WTC11 (cell line): ENCODE measurements around the gene CNOT2.

DNA sequence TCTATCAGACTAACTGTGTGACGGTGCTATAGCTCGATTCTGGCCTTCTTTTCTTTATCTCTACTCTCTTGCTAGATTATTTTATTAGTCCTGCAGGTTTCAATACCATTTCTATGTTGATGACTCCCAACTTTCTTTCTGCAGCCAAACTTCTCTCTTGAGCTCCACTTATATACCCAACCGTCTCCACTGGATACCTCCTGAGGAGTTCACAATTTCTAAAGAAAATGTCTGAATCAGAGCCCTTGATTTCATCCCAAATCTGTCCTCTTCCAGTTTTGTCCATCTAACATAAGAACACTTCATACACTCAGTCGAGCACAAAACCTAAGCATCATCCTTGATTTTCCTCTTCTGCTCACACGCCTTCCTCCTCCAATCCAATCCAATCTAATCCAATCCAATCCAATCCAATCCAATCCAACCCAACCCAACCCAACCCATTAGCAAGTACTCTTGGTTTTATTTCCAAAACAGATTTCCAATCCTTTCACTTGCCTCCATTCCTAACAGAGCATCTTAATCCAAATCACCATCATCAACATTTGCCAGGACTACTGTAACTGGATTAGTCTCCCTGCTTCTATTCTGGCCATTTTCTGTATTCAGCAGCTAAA is 14.6 kb downstream of the CPM start:
- PRO-cap = no peak

DNA sequence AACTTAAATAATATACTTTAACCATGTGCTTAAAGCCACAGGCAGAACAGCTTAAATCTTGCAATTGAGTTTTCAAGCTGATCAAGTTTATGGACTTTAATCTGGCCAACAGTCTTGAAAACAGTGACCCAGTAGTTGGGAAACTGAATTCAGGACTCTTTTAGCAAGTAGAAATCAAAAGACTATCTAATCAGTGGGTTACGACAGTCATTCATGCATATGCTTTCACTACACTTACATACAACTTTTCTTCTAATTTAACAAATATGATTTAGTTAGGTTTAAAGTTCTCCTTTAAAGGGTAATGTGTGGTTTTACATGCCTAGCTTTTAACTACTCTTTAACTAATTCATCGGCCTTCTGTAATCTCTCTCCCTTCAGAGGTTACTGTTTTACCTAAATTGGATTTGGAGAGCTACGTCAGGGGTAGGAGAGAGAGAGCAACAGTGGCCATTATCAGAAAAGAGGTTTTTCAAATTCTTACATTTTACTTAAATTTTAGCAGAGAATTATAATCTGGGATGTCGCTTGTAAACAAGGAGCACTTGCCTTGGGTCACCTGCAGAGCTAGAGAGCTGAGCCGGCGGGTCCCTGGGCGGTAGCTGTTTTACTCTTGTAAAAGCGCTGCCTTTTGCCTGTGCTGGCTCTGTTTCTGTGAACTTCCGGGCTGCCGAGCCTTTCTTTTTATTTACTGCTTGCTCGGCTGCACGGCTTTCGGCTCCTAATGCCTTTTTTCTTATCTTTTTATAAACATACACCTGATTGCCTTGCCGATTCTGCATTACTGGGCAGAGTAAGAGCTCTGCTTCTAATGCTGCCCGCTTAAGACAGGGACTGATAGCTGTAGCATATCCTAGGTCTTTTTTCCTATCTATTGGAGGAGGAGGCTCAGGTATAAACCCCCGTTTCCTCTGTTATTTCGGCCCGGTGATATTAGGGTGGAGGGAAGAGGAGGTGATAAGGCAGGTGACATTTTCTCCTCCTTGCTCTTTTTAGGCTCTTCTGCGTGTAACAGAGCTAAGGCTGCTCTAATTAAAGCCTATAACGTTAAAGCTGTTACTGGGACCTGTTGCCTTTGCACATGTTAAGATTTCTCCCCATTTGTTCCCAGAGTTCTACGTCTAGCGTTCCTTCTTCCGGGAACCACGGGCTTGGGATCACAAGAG is 17.3 kb upstream of the LYZ start:
- PRO-cap = bidirectional peak, plus-strand start at position 678 of the sequence, minus-strand start at position 656 of the sequence

DNA sequence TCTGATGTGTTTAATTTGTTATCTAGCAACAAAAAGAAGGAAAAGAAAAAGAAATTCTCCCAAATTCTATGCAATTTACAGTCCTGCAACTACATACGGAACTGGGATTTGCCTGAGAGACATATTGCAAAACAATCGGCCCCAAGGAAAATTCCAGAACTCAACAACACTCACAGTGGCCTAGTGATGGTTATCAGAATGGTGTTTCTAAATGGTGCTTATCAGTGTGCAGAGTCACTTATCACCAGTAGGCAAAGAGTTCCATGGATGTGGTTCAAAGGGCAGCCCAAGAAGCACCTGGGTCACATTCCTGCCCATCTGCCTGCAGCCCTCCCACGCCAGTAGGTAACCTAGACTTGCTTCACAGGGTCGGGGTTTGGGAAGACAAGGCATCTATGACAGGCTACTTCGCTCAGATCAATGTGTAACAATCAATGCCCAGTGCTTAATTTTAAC is 53.9 kb upstream of the FRS2 start:
- PRO-cap = no peak

DNA sequence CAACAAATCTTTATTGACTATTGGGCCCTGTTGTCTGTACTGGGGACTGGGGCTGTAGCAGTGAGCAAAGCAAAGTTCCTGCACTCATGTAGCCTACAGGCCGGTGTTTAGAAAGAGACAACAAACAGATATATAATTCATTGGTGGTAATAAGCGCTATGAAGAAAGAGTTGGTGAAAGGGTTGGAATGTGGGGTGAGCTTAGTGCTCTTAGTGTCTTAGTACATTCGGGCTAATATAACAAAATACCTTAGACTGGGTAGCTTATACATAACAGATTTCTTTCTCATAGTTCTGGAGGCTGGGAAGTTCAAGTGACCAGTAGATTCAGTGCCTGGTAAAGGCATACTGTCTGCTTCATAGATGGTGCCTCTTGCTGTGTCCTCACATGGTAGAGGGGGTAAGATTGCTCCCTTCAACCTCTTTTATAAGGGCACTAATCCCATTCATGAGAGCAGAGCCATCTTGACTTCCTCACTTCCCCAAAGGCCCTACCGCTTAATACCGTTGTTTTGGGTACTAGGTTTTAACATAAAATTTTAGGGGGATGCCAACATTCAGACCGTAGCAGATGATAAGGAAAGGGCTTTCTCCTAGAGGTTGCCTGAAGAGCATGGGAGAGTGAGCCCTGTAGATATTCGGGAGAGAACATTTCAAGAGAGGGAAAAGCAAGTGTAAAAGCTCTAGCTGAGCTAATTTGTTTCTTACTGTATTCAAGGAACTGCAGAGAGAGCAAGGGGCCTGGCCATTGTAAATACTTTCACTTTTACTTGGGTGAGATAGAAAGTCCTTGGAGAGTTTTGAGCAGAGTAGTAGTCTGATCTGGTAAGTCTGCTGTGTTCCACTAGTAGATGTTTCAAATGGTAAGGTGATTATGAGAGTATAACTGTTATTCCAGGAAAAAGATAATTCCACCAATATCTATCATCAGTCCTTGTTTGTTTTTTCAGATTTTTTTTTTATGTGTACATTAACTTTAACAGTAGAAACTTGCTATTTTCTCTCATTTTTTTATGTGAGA is 27.2 kb downstream of the FRS2 start:
- PRO-cap = no peak

DNA sequence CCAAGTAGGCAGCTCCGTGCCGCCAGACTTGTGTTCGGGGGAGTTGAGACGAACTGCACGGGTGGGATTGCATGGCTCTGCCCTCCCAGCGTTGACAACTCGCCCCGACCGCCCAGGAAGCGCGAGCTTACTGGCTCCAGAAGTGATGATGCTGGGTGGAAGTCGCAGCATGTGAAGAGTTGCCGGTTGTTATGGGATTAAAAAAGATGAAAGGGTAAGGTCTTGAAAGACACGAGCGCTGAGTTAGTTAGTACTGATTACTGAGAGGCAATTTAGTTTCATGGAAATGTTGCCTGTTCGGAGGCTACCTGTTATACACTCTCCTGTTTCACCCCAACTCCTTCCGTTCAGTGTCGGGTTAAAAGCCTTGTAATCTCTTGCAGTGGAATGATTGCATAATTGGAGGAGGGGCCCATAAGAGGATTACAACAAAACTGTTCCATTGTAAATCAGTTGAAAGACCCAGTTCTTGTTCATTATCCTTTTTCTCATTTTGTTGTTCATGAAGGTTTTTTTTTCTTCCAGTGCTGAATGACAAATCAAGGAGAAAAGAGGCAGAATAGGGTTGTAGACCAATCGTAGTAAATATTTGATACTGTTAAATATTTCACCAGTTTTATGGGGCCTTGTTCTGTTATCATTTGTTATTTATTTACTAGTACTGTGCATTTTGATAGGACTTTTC is 1.1 kb downstream of the RAB3IP start:
- PRO-cap = bidirectional peak, plus-strand start at position 31 of the sequence, minus-strand start at position 57 of the sequence; unidirectional peak, minus-strand start at position 342 of the sequence

- PRO-cap = no peak
Observed at GRCh38 chr12:70241479-70242144, 1.6 kb upstream of the CNOT2 start.

- PRO-cap = bidirectional peak, plus-strand start at chr12:70243224, minus-strand start at chr12:70243104; bidirectional peak, plus-strand start at chr12:70243434, minus-strand start at chr12:70243337
Observed at GRCh38 chr12:70243144-70243526, at the start of gene CNOT2. CNOT2 (plus strand) TSS chr12:70243433.

DNA sequence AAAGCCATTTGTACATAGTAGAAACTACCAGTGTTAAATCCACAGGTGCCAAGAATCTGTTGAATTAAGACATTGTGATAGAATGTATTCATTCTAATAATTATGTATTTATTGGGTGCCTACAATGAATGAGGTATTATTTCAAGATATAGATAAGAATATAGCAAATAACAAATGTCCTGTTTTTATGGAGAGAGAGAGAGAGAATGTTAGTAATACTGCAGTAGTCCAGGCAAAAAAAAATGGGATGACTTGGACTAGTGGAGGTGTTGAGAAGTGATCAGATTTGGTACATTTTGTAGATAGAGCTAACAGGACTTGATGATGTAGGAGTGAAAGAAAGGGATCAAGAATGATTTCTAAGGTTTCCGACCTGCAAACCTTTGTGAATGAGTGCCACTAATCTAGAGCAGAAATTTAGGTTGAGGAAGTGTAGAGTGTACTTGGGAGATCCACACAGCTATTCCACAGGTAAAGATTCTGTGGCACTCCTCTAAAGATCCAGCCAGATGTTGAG is 41.9 kb upstream of the KCNMB4 start:
- PRO-cap = no peak

DNA sequence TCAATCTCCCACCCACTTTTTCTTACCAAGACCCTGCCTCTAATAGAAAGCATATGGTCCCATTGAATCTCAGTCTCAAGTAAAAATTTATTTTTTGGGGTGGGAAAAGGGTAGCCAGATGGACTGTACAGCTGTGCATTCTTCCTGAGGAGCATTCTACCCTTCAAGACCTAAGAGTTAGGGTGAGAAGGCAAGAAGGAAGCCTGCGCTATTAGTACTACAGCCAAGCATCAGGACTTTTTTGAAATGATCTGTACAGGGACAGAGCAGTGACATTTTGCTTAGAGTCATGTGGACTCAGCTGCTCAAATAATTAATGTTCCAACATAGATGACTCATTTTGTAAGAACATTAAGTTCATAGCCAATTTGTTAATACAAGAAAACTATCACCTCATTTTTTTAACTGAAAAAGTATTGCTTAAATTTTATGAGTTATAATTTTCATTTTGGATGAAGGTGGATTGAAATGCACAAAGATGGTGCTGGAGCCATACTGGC is 92.5 kb downstream of the KCNMB4 start:
- PRO-cap = no peak

- PRO-cap = no peak
Observed at GRCh38 chr12:70589959-70590403, 47.2 kb downstream of the PTPRB start.

DNA sequence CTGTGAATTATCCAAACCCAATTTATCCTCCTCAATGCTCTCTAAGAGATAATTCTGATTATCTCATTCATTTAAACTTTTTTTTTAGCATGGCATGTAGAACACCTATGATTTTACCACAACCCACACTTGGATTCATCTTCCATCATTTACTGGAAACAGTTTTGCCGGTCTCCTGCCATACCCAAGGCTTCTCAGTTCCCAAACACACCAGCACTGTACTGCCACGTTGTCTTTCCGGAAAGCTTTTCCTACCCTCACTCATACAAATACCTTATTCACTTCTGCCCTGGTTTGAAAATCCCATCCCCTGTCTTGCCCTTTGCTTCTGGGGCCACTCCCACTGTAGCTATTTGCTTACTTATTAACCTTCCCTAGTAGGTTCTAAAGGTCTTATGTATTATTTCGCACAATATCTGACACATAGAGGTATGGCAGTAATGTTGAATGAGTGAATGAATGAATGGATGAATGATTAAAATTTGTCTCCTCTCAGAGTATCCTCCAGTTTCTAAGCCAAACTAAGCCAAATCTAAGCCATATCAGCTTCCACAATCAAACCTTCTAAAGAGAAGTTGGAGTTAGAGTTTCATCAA is 18.7 kb downstream of the TSPAN8 start:
- PRO-cap = no peak

GRCh38 chr12:71141604-71141888 is 16.3 kb downstream of the TSPAN8 start:
- PRO-cap = no peak

- PRO-cap = no peak
Observed at GRCh38 chr12:71160488-71161018, 2.8 kb upstream of the TSPAN8 start.

DNA sequence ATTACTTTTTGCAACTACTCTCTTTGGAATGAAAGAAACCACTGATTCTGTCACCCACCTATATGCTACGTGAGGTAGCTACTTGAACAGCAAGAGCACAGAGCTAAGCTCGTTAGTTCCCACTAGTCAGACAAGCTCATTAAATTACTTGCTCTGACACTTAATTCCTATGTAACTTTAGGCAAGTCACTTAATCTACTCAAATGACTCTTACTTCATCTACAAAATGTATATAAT is 17.0 kb downstream of the ZFC3H1 start:
- PRO-cap = no peak

GRCh38 chr12:71651981-71653239 is 11.2 kb downstream of the ZFC3H1 start:
- PRO-cap = no peak

DNA sequence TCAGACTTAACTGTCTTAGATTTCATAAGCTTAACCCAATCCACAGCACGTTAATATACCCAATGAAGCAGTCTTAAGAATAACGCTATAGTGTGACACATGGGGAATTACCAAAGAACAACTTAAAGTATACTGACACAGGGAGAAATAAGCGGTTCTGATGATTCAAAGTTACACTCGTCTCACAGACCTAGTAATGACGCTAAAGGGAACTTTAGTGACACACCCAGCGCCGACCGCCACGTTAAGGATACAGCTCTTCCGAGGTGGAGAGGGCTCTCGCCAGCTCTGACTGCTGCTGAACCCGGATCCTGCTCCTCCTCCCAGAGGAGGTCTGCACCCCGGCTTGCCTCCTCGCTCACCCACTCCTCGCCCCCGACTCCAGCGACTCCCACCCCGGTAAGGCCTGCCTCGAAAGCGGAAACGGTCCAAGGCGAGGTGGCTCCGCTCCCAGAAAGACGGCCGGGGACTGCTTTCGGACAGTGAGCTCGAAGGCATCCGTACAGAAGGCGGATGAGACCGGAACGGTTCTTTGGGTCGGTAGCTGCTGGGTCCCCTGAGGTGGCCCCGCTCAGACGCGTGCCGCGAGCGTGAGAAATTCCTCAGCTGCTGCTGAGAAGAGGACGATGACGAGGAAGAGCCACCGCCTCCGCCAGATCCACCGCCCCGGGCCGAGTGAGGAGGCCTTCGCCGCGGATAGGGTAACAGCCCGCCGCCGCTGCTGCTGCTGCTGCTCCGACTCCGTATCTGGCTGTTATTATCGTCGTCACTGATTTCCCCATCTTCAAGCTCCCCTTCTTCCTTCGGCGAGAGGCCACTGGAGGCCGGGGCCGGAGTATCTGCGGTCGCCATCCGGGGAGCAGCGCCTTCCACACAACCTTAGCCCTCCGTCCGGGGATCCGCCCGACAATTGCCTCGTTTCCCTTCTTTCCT is 623 bp downstream of the ZFC3H1 start:
- PRO-cap = bidirectional peak, plus-strand start at position 598 of the sequence, minus-strand start at position 336 of the sequence; bidirectional peak, plus-strand start at position 817 of the sequence, minus-strand start at position 677 of the sequence

GRCh38 chr12:71685222-71685815 is 563 bp upstream of the TMEM19 start:
- PRO-cap = no peak

DNA sequence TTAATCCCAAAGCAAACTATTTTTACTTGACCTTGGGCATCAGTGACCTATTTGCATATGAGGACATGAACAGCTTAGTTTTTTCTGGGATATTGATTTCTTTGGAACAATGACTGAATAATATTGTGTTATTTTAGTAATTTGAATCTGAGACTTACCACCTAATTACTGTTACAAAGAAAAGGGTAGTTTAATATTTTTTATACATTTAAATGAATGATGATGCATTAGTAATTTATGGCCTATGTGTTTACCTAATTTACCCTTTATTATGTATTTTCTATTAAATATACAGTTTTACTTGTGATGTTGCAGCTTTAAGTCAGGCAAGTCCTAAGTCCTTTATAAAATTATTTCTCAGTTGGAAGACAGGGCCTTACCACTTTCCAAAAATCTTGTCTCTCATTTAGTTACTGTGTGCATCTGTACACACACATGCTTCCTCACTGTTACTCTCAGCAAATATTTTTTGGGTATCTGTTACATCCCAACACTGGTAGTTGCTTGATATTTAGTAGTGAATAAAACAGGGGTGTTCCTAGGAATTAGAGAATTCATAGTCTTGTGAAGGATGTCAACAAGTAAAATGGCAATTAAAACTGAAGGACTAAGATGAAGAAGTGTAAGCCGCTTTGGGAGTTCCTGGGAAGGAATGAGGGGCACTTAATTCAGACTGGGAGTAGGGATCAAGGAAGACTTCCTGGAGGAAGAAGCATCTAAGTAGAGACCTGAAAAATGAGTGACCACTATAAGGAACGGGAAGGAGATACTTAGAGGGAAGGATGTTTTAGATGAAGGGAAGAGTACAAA is 45.7 kb downstream of the TBC1D15 start:
- PRO-cap = no peak

DNA sequence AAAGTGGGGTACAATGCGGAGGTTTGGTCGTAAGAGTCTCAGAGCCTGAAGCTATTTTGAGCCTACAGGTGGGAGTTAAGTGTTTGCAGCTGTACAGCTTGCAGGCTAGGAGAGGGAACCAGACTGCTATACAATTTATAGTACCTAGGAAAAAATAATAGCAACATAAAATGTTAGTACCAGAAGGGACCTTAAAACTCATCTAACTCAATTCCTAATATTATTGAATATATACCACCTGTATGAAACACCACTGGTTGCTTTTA is 137.6 kb downstream of the TPH2 start:
- PRO-cap = no peak

DNA sequence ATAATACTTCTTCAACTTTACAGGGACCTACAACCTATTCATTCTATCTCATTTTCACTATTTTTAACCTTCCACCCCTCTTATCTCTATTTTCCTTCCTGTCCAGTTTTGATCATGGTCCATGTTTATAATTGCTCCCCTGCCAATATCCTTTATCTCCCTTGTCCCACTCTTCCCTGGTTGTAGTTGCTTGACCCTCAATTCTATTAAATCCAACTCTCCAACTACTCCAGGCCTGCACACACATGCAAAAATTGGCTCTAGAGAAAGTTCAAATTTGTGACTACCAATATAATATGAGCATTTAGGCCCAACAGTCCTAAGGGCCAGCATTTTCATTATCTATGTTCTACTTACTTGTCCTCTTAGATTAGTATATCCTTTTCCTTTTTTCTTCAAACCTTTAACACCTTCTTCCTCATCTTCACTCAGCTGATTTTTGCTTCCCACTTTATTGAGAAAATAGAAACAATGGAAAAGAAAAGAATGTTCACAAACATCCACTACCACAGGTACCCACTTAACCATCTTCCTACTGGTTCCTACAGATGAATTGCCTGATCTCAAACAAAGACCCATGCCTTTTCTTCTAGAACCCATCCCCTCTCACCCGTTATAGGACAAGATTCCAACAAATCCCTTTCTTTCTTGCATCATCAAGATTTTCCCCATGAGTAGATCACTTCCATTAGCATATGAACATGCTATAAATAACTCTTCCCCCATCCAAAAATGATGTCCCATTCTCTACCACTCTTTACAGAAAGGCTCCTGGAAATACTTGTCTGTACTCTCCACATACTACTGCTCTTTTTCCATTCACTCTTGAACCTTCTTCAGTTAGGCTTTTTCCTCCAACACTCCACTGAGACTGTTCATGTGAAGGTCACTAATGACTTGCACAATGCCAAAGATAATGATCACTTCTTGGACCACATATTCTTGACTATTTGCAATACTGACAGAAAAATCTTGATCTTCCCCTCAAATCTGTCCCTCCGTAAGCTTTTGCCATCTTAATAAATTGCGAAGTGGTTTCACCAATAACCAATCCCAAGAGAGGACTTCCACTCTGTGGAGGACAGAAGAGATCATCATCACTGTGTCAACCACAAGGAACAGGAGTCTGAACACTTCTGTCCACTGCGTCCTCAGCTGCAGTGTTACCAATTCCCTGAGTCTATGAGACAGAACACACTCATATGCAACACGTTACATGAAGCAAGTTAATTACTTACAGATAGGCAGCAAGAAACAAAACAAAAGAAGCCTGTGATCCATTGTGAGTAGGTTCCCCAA is 17.6 kb upstream of the TRHDE start:
- PRO-cap = no peak